Bronchial epithelial cell (primary cell): Measurements from ENCODE around the genes ACTRT3, SEC62 and SKIL.

DNA sequence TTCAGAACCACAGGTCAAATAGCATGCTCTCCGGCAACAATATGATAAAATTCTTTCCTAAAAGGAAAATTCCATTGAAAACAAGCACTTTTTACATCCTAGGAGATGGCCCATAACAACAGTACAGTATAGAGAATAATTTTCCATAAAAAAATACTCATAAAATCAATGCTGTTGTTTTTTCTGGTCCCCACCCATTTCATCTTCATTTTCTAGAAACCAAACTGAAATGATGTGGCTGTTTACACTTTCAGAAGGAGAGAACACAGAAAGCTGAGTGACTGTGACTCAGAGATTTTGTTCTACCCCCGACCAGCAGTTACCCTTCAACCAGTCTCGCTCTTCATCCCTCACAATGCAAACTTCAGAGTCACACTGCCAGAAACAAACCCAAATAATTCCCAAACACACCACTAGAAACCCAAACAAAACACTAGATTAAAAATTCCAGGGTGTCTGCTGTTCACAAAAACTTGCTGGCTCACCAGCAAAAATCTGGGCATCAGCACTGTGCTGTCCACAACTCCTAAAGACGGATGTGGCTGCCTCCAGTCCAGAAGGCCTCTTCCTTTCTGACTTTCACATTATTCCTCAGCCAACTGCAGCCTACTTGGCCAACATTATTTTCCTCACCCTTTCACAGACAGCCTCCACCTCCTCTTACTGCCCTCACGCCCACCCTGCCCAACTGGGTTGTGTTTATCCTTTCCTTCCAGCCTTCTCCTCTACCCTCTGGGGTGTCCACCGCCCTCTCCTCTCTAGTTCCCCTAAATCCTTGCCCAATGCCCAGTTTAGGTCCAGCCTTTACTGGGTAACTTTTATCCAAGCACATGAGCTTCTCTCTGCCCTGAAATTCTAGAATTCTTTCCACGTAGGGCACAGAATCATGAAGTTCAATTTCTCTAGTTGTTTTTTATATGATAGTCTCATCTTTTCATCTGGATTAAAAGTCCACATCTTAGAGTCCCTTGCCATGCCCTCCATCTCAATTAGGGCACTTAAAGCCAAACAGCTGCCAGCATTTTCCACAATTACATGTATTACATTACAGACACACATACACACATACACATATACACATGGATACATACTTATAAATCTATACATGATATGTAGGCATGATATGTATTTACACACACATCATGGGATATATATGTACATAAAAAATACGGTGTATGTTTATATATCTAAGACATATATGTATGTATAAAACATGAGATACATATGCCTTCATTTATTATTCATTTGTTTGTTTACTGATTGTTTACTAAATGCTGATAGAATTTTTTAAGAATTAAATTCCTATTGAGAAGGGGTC lies 71.3 kb downstream of the MECOM start:
- RRBS, 2 experiments, result no CpG with 5 or more reads among the region's 8 CpGs

GRCh38 chr3:169765106-169765554 lies 4.2 kb downstream of the ACTRT3 start:
- RRBS, 2 experiments, result no CpG with 5 or more reads among the region's 21 CpGs

GRCh38 chr3:169769081-169770314 lies at the start of gene ACTRT3:
Gene ACTRT3 (minus strand): TSS chr3:169769561.
- RRBS, 2 experiments, result 1 to 2% methylated on average over 18 of the region's 56 CpGs

- RRBS, 2 experiments, result 1% methylated on average over 10 of the region's 35 CpGs
These were observed at the start of gene SEC62 for GRCh38 chr3:169966394-169966922. Gene SEC62 (plus strand): TSS chr3:169966807.

- RRBS, 2 experiments, result 2% methylated on average over 10 of the region's 44 CpGs
These were observed 532 bp downstream of the SEC62 start for GRCh38 chr3:169966923-169967754.

GRCh38 chr3:169968152-169968716 lies 1.6 kb downstream of the SEC62 start:
- RRBS, 2 experiments, result no CpG with 5 or more reads among the region's 3 CpGs

DNA sequence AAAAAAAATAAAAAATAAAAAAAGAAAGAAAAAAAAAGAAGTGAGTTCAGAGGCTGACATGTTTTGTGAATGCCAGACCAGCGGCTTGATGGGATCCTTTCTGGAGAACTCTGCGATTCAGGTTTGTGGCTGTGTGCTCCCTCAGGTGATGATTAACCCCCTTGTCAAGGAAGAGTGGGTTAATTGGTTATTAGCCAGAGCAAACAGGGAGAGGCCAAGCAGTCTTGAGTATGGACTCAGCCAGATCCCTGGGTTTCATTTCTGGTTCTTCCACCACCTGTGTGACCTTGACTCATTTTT lies 7.7 kb downstream of the GPR160 start:
- RRBS, 2 experiments, result no CpG with 5 or more reads among the region's 2 CpGs

- RRBS, 2 experiments, result no CpG with 5 or more reads among the region's 3 CpGs
These were observed 2.9 kb downstream of the PHC3 start for GRCh38 chr3:170178662-170178954.

DNA sequence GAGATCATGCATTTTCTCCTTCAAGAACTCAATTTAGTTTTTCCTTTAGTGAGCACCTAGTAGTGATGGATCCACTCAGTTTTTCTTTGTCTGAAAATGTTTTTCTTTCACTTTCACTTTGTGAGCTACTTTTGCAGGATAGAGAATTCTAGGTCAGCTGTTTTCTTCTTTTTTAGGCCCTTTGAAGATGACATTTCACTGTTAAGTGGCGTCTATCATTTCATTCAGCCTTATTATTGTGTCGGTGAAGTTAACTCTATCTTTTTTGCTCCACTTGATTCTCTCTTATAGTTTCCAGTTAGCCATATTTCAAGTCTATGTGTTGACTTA lies 55.7 kb downstream of the PRKCI start:
- RRBS, 2 experiments, result no CpG with 5 or more reads among the region's 2 CpGs

DNA sequence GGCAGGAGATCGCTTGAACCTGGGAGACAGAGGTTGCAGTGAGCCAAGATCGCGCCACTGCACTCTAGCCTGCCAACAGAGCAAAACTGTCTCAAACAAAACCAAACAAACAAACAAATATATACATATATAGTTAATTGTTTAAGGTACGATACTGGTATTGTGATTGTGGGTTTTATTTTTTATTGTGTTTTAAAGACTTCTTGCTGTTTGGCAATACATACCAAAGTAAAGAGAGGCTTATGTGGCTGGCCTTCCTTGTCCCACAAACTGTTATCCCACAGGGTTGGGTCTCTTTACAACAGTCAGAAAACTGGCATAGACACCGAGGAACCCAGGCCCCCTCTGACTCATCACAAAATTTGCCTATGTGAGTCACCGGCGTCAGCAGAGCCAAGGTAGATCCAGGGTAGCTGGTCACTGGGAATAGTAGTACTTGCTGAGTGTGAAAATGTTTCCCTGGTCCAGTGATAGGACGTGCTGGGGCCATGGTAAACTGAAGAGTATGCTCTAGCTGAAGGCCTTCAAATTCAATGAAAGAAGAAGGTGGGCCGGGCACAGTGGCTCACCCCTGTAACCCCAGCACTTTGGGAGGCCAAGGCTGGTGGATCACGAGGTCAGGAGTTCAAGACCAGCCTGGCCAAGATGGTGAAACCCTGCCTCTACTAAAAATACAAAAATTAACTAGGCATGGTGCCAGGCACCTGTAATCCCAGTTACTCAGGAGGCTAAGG lies 27.2 kb upstream of the SKIL start:
- RRBS, 2 experiments, result no CpG with 5 or more reads among the region's 10 CpGs

DNA sequence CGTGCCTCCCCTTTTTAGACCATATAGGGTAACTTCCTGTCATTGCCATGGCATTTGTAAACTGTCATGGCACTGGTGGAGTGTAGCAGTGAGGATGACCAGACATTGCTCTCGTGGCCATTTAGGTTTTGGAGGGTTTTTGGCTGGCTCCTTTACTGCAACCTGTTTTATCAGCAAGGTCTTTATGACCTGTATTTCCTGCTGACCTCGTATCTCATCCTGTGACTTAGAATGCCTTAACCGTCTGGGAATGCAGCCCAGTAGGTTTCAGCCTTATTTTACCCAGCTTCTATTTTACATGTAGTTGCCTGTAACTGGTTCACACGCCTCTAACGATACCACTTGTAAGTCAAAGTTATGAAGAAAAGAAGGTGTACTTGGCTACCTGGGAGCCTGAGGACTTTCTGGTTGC lies 13.6 kb upstream of the SKIL start:
- RRBS, 2 experiments, result no CpG with 5 or more reads among the region's 6 CpGs

- RRBS, 2 experiments, result no CpG with 5 or more reads among the region's 11 CpGs
These were observed 1.7 kb upstream of the SKIL start for GRCh38 chr3:170355767-170356266.

DNA sequence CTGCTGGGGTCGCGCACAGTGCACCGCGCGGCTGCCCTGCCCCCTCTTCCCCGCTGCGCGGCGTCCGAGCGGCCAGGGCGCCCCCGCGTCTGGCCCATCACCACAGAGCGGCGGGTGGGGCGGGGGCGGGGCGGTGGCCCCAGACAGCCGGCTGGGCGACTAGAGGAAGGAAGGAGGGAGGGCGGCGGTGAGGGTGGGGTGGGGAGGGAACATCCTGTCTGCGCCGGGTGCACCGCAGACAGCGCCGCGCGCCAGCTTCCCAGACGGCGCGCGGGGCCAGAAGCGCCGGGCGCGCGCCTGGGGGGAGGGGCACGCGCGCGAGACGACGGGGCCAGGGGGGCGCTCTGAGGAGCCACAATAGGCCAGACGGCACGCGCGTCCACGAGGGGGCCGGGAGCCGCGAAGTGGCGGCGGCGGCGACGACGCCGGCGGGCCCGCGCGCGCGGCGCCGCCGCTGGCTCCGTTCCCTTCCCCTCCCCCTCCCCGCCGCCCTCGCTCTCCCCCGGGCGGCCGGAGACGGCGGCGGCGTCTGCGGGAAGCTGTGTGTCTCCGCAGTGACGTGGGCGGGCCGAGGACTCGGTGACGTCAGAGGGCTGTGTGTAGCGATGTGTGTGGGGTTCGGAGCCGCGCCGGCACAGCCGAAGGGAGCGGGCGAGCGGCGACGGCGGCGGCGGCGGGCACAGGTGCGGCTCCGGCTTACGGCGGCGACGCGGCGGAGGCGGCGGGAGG lies at the start of gene SKIL:
TSS of gene SKIL (plus strand) at position 635 of the 729 bp plus-strand sequence.
- RRBS, 2 experiments, result 1 to 2% methylated on average over 46 to 59 of the region's 113 CpGs

DNA sequence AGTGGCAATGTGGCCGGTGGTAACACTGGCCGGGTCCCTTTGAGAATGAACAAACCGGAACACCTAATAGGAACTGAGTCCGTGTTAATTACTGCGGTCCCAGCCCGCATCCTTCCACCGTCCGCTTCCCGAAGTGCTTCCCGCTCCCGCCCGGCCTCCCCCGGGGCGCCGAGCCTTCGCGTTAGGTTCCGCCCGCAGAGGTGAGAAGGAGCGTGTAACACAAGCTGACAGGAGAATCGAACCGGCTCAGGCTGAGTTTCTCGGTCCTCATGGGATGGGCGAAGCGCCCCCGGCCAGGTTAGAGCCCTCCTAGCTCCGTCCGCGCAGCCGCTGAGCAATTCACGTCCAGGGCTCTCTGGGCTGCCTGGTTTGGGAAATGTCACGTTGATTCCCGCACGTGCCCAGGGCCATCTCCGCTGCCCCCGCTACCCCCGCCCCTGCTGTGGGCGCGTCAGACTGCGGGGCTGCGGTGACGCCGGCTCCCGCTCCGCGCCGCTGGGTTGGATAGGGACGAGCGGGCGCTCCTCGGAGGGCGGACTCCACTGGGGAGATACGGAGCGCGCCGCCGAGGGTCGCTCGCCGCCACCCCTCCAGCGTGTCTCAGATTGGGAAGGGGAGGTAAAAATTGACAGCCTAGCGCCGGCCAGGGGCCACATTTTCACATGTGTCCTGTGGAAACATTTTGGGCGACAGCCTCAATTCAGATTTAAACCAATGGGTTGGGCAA lies 998 bp downstream of the CLDN11 start:
- RRBS, 2 experiments, result 2 to 3% methylated on average over 22 to 29 of the region's 64 CpGs

- RRBS, 2 experiments, result no CpG with 5 or more reads among the region's 15 CpGs
These were observed 48.3 kb downstream of the CLDN11 start for GRCh38 chr3:170466830-170467460.

- RRBS, 2 experiments, result no CpG with 5 or more reads among the region's 29 CpGs
These were observed 1.4 kb downstream of the SLC7A14 start for GRCh38 chr3:170584191-170585099.

DNA sequence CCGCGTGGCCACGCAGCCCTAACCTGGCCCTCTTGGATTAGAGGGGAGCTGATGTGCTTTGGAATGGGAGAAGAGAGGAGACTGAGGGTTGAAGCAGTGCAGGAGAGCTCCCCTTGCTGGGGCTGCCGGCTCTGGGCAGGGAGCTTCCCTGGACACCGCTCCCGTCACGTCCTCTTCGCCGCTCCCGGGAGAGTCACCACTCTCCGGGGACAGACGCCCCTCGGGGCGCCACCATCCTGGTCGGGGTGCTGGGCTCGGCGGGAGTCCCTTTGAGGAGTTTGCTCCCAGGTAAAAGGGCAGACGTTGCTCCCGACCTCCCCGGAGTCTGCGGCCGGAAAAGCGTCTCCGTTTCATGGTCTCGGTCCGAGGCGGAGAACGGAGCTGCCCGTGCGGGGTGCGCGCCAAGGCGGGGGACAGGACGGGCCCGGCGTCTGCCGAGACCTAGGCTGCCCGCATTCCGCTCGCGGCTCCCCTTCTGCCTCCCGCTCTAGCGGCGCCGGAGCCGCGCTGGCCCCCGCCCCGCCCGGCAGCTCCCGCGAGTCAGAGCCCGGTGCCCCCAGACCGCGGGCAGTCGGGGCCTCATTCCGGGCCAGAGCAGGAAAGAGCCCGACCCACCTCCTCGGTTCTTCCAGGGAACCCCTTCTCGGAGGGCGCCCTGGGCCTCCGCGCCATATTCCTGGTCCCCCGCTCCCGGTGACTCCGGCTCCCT lies 621 bp downstream of the SLC7A14 start:
- RRBS, 2 experiments, result 3% methylated on average over 35 of the region's 66 CpGs

- RRBS, 2 experiments, result no CpG with 5 or more reads among the region's 4 CpGs
These were observed 103.5 kb upstream of the SLC7A14 start for GRCh38 chr3:170689316-170689890.

GRCh38 chr3:170726407-170727097 lies 140.7 kb upstream of the SLC7A14 start:
- RRBS, 2 experiments, result no CpG with 5 or more reads among the region's 4 CpGs

GRCh38 chr3:170760013-170760380 lies 110.0 kb downstream of the RPL22L1 start:
- RRBS, 2 experiments, result no CpG with 5 or more reads among the region's 3 CpGs